Osteocyte (in vitro differentiated cells): Measurements from ENCODE around the genes BRINP1 and CNTRL.

GRCh38 chr9:119044807-119045050 lies 324.5 kb downstream of the BRINP1 start:
- PRO-cap, result no peak

GRCh38 chr9:119369197-119370239 lies at the start of gene BRINP1:
Gene BRINP1 (minus strand): TSS chr9:119369435.
- PRO-cap, result no peak

GRCh38 chr9:119802501-119803126 lies 433.4 kb upstream of the BRINP1 start:
- PRO-cap, result no peak

DNA sequence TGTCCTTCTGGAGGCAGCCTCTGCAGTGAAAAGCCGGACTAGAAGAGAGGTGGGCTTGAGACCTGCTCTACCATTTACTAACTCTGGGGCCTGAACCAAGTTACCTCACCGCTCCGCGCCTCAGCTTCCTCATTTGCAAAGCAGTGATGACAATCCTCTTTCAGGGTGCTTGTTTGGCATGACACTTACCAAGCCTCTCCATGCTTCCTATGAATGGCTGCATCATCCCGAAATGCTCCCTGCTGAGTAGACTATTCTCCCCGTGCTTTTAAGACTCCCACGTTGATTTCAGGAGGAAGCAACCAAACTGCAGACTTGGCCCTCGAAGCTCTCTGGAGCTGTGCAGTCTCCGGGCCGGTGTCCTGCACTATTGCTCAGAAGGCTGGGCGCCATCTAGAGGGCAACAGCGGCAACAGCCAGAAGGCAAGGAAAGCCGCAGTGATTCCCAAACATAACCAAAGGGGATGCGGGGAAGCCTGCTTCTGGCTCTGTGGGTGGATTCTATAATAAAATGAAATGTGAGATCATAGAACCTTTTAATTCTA lies 599.7 kb upstream of the BRINP1 start:
- PRO-cap, result no peak

DNA sequence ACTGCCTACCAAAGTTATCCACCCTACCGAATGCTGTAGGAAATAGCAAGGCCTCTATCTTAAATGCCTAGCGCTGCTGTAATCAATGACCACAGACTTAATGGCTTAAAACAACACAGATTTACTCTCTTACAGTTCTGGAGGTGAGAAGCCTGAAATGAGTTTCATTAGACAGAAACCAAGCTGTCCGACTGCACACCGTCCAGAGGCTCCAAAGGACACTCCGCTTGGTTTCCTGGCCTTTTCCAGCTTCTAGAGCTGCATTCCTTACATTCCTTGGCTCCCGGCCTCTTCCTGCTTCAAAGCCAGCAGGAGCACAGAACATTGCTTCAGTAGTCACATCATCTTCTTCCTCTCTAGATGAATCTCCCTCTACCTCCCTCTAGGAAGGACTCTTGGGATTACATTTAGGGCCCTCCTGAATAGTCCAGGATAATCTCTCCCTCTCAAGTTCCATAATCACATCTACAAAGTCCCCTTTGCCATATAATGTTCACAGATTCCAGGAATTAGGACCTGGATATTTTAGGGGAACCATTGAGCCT lies 213.4 kb downstream of the CDK5RAP2 start:
- PRO-cap, result no peak

DNA sequence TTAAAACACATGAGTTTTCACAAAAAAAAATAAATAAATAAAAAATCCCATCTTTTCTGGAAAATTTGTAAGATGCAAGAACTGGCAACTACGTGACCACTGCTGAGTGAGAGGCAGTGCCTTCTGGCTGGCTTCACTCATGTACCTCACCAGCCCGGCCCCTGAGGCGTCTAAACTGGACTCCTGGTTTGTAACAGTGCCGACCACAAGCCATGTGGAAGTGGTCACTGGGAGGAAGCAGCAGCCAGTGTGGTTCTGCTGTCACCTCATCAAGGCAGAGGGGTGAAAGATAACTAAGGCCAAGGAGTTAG lies 143.1 kb downstream of the CDK5RAP2 start:
- PRO-cap, result no peak

DNA sequence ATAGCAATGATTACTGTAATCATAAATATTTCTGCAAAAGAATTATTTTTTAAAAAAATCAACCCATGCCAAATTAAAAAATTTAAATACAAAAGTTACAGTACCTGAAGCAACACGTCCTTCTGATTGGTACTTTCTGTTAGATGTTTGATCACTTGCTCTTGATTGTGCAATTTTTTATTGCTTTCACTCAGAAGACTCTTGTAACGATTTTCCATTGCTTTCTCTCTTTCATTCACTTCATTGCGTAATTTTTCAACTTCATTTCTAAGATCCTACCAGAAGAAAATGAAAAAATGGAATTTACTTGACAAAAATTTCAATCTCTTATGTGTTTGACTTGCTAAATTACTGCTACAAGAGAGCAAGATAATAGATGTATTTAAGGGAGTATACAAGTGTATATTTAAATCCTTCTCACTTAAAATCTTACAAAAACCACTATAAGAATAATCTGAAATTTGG lies 88.7 kb downstream of the CDK5RAP2 start:
- PRO-cap, result no peak

GRCh38 chr9:120524854-120525197 lies 55.1 kb downstream of the CDK5RAP2 start:
- PRO-cap, result no peak

GRCh38 chr9:120545529-120546026 lies 34.4 kb downstream of the CDK5RAP2 start:
- PRO-cap, result no peak

GRCh38 chr9:120571697-120572424 lies 8.1 kb downstream of the CDK5RAP2 start:
- PRO-cap, result no peak

DNA sequence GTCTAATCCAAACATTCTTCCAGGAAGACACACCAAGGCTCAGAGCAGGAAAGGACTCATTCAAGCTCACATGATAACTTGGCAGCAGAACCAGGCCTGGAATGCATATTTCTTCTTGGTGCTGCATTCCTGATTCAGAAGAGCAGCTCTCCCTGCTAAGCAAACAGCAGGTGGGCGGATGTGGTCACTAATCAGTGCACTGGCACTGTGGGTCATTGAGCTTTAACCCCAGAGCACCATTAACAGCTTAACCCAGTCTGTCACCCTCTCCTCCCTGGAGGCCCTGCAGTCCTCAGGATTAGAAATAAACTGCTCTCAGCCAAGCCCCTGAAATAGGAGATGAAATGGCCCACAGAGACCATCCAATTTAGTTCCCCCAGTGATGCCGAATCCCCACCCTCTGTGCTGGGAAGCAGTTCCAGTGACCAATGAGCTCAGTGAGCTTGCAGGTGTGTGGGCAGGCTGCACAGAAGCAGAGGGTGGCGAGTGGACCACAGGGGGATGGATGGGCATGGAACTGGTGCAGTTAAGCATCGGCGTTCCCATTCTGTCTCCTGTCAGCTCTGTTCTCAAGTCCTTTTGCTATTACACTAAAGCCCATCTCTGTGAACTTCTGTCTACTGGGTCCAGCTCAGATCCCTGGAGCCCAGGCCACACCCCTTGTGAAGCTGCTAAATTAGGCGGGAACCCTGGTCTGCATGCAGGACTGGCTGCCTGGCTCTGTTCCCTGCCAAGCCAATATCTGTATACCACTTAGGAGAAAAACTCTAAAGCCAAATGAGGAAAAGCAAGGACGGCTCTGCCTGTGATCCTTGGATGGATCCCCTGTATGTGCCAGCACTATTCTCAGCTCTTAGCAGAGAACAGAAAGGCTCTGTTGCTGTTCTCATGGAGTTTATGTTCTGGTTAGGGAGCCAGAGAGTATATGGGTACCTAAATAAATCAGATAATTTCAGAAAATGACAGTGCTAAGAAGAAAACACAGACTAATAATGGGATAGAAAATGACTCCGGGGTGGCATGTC lies 16.7 kb upstream of the MEGF9 start:
- PRO-cap, result no peak

GRCh38 chr9:120844634-120845277 lies 2.0 kb upstream of the PSMD5 start:
- PRO-cap, result no peak

DNA sequence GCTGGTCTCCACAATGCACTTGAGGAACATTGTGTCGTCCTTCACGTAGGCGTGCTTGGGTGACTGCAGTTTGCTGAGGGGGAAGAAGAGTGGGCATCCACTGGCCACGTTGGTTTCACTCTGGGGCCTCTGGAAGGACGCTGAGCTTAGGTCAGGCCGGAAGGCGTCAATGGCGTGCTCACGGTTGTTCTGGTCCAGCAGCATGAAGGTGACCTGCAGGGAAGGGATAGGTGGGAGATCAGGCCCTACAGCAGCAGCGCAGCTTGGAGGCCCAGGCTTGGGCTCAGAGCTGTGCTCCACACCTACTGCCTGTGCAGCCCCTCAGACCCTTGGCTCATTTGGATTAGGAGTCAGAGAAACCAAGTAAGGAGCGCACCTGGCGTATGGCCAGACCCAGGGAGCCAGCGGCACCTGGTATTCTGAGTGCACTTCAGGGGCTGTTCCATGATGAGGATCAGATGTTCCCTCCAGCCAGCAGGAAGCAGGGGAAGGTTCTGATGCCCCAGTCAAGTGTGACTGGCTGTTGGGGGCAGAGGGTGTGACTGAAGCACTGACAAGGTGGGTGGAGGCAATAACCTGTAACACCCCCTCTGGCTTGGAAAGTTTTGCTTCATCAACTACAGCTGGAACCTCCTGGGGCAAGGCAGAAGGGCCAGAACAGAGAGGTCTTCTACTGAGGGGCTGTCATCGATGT lies 21.4 kb downstream of the TRAF1 start:
- PRO-cap, result no peak

DNA sequence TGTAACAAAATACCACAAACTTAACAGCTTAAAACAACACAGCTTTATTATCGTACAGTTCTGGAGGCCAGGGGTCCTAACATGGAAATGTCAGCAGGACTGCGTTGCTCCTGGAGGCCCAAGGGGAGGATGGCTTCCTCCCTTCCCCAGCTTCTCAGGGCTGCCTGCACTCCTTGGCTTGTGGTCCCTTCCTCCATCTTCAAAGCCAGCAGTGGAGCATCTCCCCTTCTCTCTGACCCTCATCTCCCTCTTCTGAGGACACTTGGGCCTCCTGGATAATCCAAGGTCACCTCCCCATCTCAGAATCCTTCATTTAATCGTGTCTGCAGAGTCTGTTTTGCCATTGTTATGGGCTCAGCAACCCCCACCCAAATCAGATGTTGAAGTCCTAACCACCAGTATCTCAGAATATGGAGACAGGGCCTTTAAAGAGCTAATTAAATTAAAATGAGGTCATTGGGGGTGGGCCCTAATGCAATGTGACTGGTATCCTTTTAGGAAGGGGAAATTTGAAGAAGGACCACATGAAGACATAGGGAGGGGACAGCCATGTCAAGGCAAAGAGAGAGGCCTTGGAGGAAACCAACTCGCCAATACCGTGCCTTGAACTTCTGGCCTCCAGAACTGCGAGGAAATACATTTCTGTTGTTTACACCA lies 9.0 kb downstream of the TRAF1 start:
- PRO-cap, result no peak

DNA sequence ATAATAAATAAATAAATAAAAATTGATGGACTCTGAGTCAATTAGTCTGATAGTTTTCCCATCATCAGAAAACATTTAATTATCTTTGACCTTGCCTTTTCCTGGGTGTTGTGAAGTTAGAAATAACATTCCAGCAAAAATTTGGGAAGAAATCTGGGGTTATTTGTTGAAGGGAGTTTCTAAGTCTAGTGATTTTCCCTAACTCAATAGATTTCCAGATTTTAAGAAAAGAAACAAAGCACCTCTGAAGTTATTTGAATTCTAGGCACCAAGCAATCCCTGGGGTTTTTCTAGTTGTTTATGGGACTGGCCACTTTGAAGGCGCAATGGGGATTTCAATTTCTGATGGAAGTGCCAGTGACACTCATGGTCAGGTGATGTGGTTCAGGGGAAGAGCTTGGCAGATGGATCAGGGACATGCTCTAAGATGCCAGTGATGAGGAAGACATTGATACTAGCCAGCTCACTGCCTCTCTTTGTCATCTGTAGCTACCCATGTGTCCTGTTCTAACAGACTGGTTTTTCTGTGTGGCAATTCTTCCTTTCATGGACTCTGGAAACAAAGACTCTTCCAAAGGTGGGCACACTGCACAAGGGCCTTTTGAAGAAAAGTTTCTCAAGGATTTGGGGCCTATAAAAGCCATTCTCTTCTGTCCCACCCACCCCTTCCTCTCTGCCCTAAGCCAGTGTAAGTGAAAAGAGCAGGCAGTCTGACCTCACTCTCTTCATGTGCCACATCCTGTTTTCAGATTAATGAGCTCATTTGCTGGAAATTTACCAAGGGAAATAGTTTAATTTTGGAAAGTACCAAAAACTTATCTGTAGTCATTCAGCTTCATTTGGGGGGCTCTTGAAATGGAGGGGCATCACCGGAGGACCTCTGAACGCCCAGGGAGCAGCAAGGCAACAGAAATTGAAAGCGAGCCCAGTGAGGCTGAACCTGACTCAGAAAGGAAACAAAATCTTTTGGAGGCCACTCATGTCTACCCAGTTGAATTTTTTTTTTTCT lies 4.7 kb upstream of the TRAF1 start:
- PRO-cap, result bidirectional peak, plus-strand start at position 708 of the sequence, minus-strand start at position 665 of the sequence

GRCh38 chr9:120935265-120935720 lies 8.7 kb upstream of the TRAF1 start:
- PRO-cap, result bidirectional peak, plus-strand start at chr9:120935652, minus-strand start at chr9:120935533

DNA sequence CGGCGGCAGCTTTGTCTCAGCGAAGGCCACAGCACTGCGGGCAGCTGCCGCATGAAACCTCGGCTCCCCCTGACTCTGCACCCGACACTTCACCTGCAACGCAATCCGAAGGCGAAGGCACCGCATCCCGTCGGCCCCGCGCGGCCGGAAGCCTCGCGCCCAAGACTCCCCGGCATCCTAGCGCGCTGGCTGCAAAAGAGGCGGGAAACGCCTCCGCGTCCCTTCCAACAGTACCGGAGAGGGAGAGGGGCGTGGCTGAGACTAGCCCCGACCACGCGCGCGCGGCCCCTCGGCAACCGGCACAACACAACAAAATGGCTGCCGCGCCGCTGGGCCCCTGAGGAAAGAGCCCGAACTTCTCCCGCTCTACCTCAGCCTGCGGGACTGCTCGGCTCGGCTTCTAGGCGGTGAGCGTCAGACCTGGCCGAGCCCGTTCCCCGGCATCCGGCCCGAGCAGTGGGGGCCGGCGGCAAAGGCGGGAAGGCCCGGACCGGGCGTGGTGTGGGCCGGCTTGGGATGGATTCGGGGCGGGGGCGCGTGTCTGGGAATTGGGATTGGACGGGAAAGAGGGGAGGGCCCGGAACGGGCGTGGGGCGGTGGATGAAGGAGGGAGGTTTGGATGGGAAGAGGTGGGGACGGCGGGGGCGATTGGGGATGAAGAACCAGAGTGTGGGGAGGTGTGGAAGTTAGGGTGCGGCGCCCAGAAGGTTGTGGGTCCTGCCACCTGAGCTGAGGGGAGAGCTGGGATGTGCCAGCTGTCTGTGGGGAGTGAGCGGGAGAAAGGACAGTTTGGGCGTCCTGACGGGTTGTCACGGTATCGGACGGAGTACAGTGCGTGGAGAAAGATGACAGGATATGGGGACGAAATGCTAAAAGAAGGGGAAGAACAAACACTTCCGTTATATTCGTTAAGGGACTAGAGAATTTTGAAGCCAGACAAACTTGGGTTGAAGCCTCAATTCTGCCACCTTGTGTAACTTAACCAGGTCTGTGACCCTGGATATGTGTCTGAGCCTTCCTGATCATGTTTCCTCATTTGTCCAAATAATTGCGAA lies at the start of gene CNTRL:
Gene CNTRL, plus strand, starts transcription at position 295 of the 1,055 bp plus-strand sequence.
- PRO-cap, result bidirectional peak, plus-strand start at position 302 of the sequence, minus-strand start at position 199 of the sequence; bidirectional peak, plus-strand start at position 632 of the sequence, minus-strand start at position 471 of the sequence

DNA sequence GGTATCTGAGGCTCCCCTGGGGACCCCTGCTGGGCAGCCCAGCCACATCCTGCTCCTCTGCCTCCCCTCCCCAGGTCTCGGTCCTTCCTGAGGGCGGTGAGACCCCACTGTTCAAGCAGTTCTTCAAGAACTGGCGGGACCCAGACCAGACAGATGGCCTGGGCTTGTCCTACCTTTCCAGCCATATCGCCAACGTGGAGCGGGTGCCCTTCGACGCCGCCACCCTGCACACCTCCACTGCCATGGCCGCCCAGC lies 50.6 kb downstream of the GSN start:
- PRO-cap, result no peak

GRCh38 chr9:121350961-121351889 lies 18.8 kb downstream of the STOM start:
- PRO-cap, result no peak

GRCh38 chr9:121529706-121530110 lies 30.1 kb upstream of the GGTA1 start:
- PRO-cap, result no peak